Airway epithelial cell (primary cell): Measurements from ENCODE around the gene RUNX1.

- RAMPAGE, long total RNA = no peak
Measured at GRCh38 chr21:34545013-34546049, 33.3 kb upstream of the KCNE1 start.

DNA sequence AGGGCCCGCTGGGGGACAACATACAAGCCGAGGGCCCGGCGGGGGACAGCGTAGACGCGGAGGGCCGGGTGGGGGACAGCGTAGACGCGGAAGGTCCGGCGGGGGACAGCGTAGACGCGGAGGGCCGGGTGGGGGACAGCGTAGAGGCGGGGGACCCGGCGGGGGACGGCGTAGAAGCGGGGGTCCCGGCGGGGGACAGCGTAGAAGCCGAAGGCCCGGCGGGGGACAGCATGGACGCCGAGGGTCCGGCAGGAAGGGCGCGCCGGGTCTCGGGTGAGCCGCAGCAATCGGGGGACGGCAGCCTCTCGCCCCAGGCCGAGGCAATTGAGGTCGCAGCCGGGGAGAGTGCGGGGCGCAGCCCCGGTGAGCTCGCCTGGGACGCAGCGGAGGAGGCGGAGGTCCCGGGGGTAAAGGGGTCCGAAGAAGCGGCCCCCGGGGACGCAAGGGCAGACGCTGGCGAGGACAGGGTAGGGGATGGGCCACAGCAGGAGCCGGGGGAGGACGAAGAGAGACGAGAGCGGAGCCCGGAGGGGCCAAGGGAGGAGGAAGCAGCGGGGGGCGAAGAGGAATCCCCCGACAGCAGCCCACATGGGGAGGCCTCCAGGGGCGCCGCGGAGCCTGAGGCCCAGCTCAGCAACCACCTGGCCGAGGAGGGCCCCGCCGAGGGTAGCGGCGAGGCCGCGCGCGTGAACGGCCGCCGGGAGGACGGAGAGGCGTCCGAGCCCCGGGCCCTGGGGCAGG is 1.4 kb downstream of the CLIC6 start:
- RAMPAGE, long total RNA = no peak

DNA sequence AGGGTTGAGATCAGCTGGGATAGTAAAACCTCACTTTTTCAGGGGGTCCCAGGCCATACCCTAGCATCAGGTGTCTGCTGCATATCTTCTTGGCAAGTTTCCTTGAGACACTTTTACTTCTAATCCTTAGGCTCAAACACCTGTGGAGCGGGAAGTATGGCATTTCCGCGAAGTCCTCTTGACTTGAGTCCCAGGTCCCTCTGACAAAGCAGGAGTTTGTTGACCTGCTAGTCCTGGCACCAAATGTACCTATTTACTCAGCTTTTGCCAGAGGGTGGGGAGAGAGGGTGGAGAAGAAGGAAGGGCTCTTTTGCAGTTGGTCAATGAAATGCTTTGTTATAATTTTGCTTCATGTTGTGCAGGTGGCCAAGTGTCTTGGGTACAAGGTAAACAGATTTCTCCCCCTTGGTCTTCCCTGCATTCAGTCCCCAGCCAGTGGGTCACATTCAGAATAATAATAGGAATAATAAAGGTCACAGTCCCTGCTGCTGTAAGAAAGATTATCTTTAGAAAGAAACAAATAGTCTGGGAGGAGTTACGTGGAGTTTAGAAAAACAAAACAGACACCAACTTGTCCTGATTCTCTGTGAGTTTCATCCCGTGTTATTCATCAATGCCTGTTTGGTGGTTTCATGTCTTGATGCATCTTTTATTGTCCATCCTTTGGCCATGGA is 59.8 kb downstream of the CLIC6 start:
- RAMPAGE, long total RNA = no peak

- RAMPAGE, long total RNA = no peak
Measured at GRCh38 chr21:34734585-34735319, 66.0 kb downstream of the CLIC6 start.

- RAMPAGE, long total RNA = no peak
Measured at GRCh38 chr21:34743616-34744250, 74.9 kb downstream of the CLIC6 start.

- RAMPAGE, long total RNA = no peak
Measured at GRCh38 chr21:34792073-34792676, 123.4 kb downstream of the CLIC6 start.

GRCh38 chr21:34813442-34813977 is 144.7 kb downstream of the CLIC6 start:
- RAMPAGE, long total RNA = no peak

DNA sequence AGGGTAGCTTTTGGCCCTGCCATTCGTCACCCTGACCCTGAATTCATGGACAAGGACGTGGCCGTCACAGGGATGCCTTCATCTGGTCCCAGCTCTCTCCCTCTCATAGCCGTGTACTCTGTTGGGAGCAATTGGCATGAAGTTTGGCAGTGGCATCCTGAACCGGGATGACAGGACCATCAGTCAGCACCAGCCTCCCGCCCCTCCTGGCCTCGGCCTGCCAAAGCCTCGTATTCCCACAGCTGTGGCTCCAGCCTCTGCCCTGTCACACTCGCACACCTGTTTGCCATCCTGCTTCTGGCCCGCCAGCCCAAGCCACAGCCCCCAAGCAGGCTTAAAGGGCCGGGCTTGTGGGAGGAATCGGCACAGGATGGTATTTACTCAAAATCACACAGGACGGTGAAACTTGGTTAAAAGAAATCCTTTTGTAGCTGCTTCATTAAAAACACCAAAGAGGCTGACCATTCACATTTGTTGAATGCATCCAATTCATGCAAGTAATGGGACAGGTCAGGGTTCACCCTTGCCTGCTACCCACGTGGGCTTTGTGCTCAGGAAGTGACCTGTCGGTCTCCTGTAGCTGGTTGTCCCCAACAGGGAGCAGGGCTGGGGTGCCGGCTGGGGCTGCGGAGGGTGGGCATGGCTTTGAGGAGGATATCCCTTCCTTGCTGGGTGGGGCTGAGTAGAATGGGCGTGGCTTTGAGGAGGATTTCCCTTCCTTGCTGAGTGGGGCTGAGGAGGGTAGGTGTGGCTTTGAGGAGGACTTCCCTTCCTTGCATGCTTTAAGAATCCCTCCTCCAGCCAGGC is 151.0 kb downstream of the CLIC6 start:
- RAMPAGE, long total RNA = no peak

GRCh38 chr21:34892196-34892550 is 156.9 kb downstream of the RUNX1 start:
- RAMPAGE, long total RNA = no peak

DNA sequence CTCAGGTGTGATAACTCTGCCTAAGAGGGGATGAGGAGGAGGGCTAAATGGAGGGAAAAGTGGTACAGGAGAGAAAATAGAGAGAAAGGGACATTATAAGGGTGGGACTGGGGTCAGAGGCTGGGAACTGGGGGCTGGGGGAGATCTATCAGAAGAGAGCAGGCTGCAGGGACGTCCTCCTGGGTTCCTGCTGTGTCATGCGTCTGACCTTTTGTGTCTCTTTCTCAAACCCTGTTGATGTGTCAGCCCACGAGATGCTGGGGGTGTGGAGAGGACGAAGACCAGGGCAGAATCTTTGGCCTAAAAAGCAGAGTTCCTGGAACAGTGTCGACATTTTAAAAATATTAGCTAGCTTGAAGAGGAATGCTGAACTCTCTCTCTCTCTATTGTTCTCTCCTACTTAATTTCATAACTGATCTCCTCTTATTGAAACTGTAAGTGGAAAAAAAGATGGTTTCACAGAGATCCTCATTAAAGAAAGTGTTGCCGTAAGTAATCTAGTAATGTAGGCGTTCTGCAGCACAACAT is 52.8 kb downstream of the RUNX1 start:
- RAMPAGE, long total RNA = no peak

DNA sequence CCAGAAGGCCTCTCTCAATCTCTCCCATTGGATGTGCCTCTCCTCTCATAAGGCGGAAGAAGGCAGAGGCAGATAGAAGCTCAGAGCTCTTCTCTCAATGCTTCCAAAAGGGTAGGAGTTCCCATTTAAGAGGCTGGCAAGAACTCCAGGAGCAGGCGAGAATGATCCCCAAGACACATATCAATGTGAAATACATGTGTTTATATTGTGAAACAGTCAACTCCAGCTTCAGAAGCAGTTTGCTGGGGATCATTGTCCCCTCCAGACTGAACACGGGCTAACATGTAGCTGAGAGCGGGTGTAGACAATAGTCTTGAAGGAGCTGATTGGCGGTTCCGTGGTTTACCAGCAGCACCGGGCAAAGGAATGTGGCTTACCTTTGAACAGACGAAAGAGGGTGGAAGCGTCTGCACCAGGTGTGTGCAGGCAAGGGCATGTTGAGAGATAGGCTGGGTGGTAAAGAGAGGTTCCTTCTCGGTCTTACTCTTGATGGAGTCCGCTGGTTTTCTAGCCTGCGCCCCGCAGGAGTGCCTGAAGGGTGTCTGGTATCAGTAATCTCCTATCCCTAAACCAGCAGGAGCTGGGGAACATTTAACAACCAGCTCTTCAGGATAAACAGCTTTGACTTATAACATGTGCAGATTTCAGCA is 27.1 kb downstream of the RUNX1 start:
- RAMPAGE, long total RNA = no peak

GRCh38 chr21:35048648-35049758 is at the start of gene RUNX1:
Gene RUNX1, minus strand, starts transcription at chr21:35049302.
- RAMPAGE, long total RNA = no peak

DNA sequence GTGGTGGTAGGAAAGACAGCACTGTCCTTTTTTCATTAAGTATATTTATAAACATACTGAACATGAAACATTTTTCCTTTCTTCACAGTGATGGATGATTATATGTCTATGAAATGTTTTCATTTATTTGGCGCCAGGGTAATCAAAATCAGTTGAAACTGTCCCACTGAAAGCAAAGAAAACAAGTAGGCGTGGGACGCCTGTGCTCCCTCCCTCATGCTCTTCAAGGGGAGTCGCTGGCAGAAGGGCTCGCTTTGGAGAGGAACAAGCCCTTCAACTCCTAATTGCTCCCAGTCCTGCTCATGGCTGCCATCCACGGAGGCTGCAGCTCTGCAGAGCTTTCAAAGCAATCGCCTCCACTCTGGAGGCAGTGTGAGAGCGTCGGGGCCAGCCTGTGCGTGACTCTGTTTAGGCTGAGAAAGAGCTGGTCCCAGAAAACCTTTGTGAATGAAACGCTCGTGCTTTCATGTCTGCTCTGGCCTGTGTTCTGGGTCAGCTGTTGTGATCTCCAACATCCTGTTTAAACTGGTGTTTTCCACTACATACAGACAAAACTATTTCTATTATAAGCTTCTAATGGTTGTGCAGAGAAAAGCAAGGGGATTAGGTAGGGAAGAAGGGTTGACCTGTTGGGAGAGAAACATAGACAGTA is 23.8 kb upstream of the RUNX1 start:
- RAMPAGE, long total RNA = no peak

GRCh38 chr21:35273337-35273837 is 224.3 kb upstream of the RUNX1 start:
- RAMPAGE, long total RNA = no peak

DNA sequence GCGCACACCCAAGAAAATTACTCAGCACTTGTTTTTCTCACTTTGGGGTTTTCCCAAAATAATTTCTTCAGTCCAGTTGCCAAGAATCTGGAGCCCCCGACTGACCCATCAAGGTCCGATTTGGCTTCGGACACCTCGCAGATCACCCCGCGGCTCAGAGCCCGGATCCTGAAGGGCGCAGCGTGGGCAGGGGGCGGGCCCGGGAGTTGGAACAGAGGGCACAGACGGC is 180 bp upstream of the CBR3 start:
- RAMPAGE, long total RNA = no peak

- RAMPAGE, long total RNA = no peak
Measured at GRCh38 chr21:36141333-36142054, 6.6 kb downstream of the CBR3 start.

DNA sequence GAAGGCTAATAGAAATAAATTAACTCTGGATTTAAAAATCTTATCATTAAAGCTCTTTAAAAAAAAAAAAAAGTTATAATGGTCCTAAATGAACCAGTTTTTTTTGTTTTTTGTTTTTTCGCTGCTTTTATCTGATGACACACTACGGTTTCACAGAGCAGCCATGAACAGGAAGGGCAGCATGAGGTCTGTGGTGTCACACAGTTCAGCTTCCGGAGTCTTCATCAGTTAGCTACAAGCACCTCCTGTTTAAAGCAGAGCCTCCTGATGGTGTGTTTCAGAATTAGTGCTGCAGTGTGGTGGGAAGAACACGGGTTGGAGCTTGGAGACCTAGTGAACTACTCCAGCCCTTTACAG is 17.2 kb downstream of the DOP1B start:
- RAMPAGE, long total RNA = no peak

GRCh38 chr21:36193180-36193673 is 36.6 kb downstream of the DOP1B start:
- RAMPAGE, long total RNA = no peak

DNA sequence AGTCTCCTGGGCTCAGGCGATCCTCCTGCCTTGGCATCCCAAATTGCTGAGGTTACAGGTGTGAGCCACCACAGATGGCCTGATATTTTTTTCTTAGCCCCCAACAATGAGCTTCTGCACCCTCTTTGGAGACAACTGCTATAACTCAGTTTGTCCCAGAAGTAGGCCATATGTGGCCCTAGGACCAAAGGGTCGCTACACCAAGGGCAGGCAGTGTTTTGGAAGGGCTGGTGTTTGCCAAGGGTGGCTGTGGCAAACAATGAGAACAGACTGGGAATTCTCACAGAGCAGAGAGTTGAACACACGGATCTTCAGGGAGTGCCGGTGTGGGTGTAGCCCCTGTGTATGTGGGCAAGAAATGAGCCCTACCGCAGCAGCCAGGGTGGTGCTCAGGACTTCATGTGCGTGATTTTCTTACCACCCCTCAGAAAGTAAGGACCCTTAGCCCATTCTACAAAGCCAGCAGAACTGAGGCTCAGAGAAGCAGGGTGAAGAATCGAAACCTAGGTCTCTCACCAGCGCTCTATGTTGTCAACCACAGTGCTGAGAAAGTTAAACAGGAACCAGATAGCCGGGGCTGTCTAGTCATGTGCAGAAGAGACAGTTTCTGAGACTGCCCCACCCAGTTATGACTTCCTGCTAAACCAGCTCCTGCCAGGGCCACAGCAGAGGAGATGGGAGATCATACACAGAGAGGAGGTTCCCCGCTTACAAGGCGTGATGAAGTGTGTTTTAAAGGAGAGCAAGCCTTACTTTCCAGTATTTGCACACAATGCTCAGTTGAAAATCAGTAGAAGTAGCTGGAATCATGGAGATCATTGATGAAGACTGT is 22.0 kb upstream of the MORC3 start:
- RAMPAGE, long total RNA = no peak

- RAMPAGE, long total RNA = no peak
Measured at GRCh38 chr21:36322775-36323517, 2.9 kb downstream of the MORC3 start.